Hair follicle dermal papilla cell (primary cell): Measurements from ENCODE around the genes KCNJ8, ABCC9 and C2CD5.

DNA sequence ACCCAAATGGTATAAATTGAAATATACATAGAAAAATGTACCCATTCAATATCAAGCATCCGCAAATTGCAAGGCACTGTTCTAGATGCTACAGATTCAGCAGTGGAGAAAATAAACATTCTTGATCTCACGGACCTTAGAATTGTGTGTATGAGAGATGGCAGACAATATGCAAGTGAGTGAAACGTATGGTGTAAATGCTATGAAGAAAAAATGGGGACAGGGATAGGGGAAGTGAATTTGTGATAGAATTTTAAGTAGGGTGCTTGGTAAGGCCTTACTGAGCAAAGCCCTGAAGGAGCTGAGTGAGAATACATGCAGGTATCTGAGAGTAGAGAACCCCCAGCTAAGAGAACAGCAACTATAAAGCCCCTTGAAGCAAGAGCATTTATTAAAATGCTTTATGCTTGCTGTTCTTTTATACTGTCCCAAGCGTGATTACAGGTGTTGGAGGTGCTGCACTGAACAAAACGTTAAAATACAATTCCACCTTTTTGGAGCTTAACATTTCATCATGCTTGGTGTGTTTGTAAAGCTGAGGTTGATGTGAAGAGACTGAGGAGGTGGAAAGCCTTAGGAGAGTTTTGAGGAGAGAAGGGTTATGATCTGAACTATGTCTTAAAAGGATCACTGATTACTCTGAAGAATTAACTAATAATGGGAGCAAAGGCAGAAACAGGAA, 87.6 kb downstream of the AEBP2 start:
- CAGE, long polyA plus RNA = no peak

DNA sequence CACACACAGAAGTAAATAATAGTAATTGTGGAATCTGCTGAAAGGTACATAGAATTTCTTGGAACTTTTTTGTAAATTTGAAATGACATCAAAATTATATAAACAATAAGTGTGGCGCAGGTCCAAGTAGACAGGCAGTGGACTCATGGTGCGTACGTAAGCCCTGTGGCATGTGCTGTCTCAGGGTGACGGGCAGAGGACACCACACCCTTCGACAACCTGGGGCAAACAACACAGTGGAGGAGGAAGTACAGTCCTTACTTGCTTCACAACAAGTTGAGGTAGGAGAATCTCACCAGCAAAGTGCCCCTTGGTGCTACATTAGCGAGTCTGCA, 180.9 kb downstream of the AEBP2 start:
- CAGE, long polyA plus RNA = no peak

GRCh38 chr12:20024213-20024641, 344.1 kb upstream of the PDE3A start:
- CAGE, long polyA plus RNA = no peak

- CAGE, long polyA plus RNA = no peak
These were observed 96.1 kb upstream of the PDE3A start for GRCh38 chr12:20272163-20272655.

- CAGE, long polyA plus RNA = no peak
These were observed 84.4 kb upstream of the PDE3A start for GRCh38 chr12:20283966-20284249.

DNA sequence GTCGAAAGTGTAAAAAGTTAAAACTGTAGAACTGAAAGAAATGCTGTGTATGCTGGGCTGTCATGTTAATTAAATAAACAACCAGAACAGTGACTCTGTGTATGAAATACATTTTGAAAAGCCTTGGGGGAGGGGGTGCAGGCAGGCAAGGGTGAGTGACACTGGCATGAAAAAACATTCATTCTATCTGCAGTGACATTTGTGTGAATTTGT, 5.9 kb downstream of the PDE3A start:
- CAGE, long polyA plus RNA = no peak

DNA sequence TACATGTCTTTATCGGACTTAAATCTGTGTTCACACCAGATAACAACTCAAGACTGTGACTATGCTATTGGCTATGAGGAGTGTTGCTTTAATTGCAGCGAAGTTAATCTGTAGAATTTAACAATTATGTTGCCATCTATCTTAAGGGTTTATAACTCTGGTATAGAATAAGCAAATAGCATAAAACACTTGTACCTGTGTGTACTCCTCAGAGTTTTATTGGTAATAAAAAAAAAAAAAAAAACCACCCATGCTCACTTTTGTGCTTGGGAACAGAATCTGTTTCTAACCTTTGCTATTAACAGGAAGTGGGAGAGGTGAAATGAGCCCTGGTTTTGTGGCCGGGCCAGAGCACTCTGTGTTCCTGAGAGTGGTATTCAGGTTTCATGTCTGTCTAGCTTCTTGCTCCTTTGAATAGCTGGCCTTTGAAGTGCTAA, 53.1 kb downstream of the PDE3A start:
- CAGE, long polyA plus RNA = no peak

DNA sequence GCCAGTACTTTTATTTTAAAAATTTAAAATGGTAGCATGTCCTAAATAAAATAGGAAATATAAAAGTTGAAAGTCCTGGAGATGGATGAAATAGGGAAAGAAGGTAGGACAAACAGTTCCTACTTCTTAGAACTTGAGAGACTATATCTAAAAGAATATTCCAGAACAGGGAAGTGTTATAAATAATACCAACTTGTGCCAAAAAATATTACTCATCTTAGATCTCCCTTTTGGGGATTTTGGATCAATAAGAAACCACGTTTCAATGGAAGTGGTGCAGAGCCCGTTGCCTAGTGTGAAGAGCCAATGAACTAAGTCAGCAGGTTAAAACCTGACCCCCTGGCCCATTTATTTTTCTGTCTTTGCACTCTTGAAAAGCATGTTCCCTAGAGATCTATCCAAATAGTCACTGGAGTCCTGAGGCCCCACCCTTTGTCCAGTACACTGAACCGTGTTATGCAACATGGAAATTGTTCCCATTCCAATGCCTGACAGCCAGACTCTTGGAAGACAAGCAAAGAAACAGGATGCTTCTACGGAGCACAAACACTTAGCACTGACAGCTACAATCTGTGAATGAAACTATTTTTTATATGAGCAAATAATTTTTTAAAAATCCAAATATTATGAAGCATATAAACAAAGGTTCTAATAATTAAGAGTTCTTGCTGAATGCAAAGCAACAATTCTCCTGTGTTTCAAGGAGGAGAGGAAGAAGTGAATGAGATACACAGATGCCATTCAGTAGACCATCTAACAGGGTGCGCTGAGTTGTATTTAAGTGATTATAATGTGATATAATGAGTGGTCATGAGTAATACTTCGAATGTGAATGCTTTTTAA, 97.6 kb downstream of the PDE3A start:
- CAGE, long polyA plus RNA = no peak

- CAGE, long polyA plus RNA = no peak
These were observed 83.5 kb downstream of the SLCO1B1 start for GRCh38 chr12:21214203-21215175.

DNA sequence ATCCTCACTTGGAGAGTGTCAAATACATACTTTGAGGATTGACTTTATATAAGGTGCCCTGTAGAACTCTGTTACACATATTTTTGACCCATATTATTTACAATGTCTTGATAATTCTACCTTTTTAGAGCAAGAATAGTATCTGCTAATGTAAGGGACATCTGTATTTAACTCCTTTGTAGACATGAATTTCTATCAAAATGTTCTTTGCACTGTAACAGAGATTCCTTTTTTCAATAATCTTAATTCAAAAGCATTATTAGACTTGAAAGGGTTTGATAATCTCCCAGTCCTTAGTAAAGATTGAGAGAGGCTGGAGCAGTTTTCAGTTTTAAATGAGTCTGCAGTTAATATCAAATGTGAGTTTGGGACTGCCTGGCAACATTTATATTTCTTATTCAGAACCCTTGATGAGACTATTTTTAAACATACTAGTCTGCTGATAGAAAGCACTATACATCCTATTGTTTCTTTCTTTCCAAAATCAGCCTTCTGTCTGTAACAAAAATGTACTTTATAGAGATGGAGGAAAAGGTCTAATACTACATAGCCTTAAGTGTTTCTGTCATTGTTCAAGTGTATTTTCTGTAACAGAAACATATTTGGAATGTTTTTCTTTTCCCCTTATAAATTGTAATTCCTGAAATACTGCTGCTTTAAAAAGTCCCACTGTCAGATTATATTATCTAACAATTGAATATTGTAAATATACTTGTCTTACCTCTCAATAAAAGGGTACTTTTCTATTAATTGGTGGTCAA, 8.5 kb upstream of the SPX start:
- CAGE, long polyA plus RNA = no peak

DNA sequence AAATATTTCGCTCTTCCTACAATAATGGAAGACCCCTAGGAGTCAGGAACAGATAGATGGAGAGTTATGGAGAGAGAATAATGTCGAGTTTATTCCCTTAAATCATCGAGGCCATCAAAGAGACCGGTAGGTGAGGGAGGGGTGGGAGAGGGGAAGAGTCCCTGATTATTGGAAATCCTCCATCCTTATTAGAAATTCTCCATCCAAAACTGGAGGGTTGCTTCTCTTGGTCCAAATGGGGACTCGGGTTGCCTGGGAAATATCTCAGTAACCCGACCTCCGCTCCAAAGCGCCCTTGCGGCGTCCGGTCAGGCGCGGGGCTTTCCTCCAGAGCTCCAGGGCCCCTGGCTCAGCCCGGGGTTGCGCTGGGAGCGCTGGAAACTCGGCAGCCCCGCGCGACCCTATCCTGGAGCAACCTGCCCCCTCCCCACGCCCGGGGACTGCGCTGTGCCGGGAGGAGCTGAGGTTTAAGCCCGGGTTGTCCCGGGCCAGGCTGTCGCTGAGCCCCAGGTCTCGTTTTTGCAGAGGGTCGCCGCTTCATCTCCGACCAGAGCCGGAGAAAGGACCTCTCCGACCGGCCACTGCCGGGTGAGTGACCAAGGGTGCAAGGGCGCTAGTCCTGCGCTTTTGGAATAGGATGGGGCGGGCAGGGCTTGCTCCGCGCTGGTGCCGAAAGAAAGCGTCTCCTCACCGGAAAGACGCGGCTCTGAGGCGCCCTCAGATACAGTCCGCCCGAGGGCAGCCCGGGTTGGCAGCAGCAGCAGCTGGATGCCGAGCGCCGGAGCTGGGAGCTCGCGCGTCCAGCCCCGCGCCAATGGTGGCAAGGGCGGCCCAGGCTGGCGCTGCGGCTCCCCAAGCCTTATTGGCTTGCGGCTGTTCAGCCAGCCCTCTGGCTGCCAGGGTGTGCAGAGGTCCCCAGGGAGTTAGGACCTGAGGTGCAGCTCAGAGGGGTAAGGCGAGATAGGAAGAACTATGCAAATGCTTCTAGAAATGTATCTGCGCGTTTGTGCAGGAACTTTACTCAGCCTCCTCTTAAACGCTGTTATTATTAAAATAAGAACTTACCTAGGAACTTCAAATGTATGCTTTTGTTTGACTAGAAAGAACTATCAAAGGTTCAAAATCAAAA, 1.5 kb downstream of the SPX start:
- CAGE, long polyA plus RNA = no peak

DNA sequence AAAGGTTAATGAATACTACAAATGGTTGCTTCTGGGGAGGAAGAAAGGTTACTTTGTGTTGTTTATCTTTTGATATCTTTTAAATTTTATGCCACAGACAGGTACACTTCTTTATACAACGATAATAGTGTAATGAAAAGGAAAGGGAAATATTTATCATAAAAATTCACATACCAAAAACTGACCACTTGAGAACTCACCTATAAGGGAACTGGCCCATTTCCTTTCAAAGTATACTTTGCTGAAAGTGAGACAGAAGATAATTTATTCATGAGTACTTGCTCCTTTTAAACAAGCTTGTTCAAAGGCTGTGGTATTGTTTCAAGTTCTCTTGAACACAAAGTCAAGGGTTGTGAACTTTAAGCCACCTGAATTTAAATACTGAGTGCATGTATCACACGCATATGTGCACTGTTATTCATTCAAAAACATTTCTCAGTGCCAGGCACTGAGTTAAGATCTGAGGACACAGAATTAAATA, 19.0 kb upstream of the LDHB start:
- CAGE, long polyA plus RNA = no peak

DNA sequence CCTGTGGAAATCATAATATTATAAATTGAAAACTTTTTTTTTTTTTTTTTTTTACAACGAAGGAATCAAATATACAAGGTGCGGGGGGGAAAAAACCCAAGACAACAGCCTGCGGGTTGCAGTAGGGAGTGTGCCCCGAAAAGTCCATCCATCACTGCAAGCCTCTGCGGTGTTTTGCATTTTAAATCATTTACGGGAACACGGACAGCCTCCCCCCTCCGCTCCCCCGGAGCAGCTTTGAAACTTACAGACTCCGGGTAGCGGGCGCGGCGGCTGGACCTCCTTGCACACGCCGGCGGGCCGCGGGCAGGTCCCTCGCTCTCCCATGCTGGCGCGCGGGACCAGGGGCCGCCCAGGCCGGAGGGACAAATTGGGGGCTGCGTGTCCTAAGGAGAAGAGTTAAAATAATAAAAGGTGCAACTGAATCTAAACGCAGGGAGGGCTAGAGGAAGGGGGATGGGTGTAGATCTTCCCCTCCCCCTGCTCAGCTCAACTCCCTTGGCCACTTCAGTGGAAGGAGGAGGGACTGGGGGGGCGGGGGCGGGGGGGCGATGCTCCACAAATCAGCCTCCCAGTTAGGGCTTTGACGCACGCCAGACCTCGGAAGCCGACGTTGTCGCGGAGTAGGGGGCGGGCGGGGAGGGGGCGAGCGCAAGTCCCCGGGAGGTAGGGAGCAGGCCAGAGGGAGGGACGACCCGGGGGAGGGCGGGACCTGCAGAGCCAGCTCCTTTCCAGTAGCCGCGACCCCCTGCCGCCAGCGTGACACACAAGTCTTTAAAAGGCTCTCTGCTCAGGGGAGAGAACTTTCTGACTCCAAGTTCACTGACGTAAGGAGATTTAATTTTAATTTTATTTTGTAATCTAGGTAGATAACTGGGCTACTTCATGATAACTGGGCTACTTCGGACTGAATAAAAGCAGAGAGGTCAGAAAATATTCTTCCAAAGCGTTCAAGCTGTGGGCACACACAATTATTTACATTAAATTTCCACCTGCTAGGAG, at the start of gene KCNJ8:
Gene KCNJ8, minus strand, starts transcription at position 409 of the 1,002 bp plus-strand sequence.
- CAGE, long polyA plus RNA = no peak

- CAGE, long polyA plus RNA = no peak
These were observed 47.3 kb downstream of the ABCC9 start for GRCh38 chr12:21893943-21894262.

DNA sequence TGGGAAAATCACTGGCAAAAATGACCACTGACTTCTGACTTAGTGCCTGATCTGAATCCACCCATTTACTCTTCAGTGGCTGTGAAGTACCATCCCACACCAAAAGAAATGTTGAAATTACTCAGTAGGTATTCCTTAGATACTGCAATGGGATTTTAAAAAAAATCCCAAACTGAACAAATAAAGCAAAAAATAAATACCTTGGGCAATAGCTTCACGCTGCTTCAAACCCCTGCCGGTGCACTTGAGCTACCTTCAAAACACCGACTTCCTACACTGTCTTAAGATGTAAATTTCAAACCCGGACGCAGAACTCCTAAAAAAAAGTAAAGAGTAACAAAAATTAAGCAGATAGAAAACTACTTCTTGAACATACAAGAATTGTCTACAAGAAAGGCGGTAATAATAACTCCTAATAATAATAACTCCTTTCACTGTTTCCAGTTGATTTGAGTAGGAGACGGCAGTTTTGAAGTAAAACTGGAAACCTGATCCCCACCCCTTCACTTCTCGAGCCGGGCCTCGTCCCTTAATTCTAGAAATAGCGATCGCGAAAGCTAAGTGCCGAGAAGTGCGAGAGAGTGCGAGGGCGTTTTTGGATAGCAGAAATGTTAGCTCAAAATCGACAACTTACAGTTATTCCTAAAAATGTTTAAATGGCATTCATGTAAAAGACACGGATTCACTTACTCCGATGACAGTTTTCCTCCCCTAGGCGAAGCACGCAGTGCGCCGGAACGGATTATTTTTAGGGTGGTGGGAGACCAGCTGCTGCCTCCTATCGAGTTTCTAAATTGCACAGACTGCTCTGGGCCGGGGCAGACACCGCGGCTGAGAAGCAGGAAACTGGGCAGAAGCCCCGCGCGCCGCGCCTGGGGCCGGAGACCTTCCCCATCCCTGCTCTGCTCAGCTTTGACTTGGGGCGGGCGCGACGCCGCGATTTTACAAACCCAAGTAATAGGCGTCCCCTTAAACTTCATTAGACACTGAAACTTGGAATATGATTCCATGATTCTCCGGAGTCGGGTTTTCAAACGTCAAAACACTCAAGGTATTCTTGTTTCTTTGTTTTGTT, at the start of gene ABCC9:
Gene ABCC9, minus strand, starts transcription at position 917 of the 1,075 bp plus-strand sequence.
- CAGE, long polyA plus RNA = no peak

DNA sequence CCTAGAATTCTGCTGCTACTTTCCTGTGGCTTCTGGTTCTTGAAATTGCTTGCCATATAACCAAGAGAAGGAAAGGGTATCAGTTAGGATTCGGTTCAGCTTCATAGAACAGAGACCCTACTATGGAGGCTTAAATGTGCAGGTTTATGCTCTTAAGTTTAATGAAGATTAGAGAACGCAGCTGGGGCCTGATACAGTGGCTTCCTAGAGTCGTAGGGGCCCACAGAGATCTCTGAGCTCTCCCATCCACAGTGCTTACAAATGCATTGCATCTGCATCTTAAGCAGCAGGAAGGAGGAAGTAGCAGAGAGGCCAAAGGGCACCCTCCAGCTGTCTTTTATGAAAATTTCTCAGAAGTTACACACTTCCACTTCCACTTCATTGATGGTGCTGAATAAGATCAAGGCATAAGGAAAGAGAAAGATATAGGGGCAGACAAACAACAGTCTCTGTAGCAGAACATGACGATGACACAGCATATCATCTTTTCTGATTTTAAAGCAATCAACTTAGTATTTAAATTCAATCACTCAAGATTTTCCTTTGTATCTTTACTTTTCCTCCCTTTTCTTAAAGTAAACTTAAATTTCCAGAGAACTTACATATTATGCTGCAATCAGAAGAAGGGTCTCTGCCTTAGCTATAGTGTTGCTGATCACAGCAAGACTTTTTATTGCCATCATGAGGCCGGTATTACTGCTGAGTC, 51.6 kb upstream of the ABCC9 start:
- CAGE, long polyA plus RNA = no peak

GRCh38 chr12:22054944-22055653, 9.1 kb downstream of the CMAS start:
- CAGE, long polyA plus RNA = no peak

DNA sequence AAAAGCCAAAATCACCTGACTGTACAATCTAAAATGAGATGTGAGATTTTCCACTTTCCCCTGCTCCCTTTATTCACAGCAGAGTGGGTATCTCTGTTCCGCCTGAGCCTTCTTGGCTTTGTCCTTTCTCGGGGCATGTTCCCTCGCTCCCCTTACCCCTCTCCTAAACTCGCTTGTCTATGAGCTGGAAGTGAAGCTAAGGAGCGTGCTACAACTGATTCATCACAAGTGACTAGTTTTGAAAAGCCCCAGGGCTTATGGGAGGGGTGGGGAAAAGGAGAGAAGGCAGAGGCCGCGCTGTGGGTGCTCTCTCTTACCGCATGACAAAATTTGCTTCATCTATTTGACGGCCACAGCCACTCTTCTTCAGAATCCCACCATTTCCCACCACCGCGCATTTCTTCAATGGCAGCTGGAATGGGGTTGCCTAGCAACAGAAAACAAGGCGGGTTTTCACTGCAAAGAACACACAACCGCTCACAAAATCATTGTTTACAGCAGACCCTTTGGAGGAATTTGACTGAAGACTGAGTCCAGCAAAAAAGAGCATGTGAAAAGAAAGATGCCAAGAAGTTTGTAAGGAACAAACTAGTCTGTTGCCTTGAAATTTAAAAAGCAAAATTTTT, 79.4 kb downstream of the ST8SIA1 start:
- CAGE, long polyA plus RNA = no peak

GRCh38 chr12:22464153-22465044, 79.9 kb downstream of the C2CD5 start:
- CAGE, long polyA plus RNA = no peak

DNA sequence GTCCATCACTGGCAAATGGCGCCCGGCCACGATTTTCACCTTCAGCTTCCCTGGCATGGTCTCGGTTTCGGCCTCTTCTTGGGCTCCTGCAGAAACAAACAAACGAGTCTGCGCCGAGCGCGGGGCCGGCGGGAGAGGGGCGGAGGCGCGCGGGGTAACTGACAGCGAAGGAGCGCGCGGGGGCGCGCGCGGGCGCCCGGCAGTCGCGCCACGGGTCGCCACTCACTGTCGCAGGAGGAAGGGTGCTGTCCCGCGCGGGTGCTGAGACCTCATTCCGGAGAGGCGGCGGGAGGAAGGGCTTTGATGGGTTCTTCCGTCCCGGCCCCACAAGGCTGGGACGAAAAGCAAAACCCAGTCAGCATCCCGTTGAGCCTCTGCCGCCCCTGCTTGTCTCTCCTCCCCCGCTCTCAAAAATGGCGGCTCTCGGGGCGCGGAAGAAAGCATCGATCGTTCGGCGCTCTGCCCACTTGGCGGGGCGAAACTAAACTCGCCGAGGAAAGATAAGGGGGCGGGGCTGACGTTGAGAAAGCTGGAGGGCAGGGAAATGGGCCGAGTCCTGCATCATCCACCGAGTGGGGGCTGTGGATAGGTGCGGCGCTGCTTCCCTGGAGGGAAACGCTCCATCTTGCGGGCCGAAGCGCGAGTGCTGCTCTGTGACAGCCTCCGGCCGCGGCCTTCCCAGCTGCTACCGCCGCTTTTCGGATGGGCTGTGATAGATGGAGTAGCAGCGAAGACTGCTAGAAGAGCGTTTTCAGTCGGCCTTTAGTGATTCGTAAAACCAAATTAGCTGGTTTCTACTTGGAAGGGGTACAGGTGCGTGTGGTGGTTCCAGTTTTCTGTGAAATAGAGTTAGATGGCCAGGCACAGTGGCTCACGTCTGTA, at the start of gene C2CD5:
Gene C2CD5, minus strand, starts transcription at position 449 of the 882 bp plus-strand sequence.
- CAGE, long polyA plus RNA = no peak